Glomerular endothelial cell (primary cell): ENCODE results near the gene ATG10.

GRCh38 chr5:80399350-80399988, 8.4 kb upstream of the ZFYVE16 start:
- RAMPAGE, long total RNA, result no peak

- RAMPAGE, long total RNA, result no peak
Observed at GRCh38 chr5:80974666-80975521, 14.7 kb downstream of the RASGRF2 start.

GRCh38 chr5:81205463-81205800, 27.7 kb upstream of the CKMT2 start:
- RAMPAGE, long total RNA, result no peak

DNA sequence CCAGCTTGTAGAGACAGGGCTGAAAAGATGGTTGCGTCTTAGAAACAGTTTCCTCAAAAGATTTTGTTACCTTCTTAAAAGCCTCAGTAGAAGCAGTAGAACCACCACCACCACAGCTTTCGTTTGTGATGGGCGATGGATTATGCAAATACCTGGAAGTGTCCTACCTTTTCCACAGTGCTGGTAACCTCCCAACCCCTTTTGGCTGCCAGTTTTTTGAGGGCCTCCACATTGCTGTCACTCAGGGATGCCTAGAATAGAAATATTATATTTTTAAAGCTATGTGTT, 41.1 kb downstream of the ZCCHC9 start:
- RAMPAGE, long total RNA, result no peak

DNA sequence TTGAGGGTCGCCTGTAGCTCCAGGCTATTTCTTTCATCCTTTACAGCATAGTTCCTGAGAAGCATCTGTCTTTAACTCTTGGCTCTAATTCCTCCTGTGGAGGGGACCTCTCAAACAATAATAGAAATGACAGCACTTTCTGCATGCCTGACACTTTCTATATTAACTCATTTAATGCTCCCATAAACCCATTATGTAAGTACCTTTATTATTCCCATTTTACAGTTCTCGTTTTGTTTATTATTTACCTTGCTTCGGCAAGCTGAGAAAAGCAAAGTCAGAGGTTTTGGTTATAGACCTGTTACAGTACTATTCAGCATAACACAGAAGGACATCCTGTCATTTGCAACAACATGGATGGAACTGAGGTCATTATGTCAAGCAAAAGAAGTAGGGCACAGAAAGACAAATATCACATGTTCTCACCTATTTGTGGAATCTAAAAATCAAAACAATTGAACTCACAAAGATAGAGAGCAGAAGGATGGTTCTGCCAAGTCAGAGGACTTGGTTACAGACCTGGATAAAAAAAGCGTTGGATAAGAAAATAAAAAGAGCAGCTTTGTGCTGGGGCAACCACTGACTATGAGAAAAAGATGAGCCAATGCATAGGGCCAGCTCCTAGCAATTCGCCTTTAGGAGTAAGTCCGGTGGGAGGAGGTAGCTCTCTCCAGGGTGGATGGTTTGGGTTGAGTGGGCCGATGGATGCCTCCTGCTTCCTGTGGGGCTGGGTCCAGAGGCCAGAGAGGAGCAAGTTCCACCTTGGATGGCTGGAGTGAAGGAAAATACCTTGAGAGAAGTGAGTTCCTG, 38.7 kb downstream of the ACOT12 start:
- RAMPAGE, long total RNA, result no peak

DNA sequence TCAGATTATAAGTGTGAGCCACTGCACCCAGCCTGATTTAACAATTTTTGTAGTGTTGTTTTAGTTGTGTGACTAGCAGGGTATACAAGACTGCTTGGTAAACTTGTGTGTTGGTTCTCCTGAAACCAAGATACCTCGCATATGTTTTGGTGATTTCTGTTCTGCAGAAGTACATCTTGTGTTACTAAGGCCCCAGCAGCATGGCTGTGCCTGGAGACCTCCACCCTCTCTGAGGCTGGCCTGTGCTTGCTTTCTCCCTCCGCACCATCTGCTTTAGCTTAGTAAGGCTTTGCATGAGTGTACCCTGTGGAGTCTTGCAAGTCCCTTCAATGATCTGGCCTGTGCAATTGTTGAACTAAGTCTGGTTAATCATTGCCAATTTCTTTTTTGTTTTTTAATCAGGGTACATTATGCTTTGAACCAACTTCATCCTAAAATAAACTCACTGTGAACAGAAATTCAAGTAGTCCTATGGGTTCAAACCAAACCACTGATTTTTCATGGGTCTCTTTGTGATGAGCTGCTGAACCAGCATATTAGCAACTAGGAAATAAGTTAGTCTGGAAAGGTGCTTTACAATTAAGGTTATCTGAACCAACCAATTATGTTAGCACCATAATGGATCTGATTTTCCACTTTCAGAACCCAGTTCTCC, 32.3 kb downstream of the ACOT12 start:
- RAMPAGE, long total RNA, result no peak

- RAMPAGE, long total RNA, result no peak
Observed at GRCh38 chr5:81607995-81608580, 142.8 kb downstream of the SSBP2 start.

DNA sequence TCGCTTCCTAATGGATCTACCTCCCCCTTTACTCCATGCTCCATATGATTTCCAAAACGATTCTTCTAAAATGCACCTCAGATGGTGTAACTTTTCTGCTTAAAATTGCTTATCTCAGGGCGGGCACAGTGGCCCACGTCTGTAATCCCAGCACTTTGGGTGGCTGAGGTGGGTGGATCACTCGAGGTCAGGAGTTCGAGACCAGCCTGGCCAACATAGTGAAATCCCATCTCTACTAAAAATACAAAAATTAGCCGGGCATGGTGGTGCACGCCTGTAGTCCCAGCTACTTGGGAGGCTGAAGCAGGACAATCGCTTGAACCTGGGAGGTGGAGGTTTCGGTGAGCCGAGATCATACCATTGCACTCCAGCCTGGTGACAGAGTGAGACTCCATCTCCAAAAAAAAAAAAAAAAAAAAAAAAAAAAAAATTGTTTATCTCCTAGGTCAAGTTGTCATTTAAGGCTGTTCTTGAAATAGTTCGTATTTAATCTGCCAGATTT, 12.1 kb downstream of the SSBP2 start:
- RAMPAGE, long total RNA, result no peak

DNA sequence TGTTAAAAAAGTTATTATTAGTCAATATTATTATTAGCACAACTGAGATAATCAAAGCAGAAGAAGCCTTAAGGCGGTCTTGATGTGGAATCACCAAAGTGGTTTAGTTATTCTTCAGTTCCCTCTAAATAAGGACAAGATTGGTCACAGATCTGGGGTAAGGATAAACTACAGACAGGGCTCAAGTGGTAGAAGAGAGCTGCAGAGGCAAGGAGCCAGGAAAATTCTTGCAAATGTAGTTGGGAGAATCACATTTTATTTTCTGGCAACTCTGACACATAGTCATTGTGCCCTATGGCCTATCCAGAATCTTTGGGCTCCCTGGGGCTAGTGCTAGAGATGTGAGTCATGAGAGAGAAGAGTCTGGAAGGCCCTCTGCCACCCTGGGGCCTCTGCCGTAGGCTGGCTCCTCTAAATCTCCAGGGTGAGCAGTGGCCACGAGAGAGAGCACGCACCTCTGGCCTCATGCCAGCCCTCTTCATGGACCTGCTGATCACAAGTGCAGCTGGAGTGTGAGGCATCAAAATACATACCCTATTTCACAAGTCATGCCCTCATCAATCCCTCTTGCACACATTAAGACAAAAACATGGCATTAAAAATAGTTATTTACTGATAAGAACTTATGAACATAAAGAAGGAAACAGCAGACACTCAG, 74.3 kb upstream of the SSBP2 start:
- RAMPAGE, long total RNA, result no peak

DNA sequence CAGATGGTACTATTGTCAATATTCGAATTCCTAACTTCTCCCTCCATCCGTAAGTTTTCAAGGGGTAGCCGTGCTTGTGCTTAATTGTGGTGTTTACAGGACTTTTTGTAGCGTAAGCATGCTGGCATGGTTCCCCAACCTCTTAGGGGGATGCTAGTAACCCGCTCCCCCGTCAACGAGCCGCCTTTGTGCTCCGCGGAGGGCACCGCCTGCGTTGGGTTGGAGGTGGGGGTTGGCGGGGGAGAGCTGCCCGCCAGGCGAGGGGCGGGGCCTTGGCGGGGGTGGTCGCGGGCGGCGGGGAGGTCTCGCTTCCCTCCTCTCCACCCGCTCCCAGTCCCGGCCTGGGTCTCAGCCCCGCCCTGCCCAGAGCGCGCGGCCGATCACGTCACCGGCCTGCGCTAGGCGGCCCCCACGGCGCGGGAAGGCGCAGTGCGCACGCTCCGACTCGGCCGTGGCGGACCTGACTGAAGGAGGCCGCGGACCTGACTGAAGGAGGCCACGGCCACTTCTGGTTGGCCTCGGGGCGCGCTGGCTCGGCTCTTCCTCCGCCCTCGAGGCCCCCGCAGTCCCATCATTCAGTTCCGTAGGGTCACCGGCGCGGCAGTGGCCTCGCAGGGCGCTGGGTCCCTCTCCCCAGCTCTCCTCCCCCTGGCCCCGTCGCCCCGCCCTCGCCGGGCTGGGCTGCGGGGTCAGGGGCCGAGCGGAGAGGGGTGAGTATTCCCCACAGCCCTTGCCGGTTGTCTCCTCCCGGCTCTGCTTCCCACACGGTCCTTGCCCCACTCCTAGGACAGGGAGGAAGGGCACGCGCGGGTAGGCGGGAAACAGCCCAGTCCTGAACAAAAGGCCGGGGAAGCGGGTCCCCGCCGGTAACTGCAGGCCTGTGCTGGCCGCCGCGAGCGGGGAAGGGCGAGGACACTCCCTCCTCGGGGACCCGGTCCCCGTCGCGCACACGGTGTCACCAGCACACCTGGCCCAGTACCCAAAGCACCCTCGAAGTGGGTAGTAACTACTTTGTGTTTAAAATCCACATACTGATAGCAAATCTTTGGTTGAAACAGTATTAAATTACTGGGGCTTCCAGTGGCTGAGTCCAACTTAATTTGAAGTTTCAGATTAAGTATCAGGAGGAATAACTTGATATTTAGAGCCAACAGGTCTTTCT, at the start of gene ATG10:
Gene ATG10, plus strand, starts transcription at position 427 of the 1,162 bp plus-strand sequence.
- RAMPAGE, long total RNA, result no peak

DNA sequence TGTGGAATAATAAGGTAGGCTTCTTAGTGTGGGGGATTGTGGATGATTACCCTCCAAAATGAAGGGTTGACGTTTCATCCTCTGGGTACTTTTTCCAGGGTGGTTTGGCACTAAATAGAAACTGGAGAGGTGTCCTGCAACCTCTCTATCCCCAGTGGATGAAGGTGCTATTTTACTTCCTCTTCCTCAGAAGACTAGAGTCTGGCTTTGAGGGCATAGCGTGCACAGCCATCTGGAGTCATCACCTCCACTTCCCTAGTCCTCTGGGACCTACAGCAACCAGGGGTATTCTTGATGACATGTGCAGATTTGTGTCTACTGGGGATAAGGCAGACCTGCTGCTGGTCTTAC, 260.9 kb upstream of the RPS23 start:
- RAMPAGE, long total RNA, result no peak

DNA sequence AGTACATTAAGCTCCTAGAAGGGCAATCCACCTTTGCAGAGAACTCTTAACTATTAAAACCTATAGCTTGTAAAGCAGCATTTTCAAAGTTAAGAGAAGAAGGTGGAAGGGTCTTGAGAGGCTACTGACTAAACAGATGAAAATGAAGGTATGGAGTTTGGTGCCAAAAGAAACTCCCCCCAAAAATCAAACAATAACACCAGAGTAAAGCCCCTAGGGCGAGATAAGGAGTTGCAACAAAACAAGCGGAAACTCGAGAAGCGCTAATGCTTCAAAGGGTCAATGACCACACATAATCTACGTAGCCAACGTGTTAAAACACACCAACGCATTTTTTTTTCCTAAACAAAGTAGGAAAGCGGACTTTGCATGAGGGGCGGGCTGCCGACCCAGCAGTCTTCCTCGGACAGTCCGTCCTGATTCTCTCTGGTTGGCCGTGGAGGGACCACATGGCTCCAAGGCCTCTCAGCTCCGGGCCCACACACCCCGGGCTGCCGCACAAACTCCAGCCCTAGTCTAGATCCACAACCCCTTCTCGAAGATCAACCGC, 371 bp downstream of the TMEM167A start:
- RAMPAGE, long total RNA, result no peak

DNA sequence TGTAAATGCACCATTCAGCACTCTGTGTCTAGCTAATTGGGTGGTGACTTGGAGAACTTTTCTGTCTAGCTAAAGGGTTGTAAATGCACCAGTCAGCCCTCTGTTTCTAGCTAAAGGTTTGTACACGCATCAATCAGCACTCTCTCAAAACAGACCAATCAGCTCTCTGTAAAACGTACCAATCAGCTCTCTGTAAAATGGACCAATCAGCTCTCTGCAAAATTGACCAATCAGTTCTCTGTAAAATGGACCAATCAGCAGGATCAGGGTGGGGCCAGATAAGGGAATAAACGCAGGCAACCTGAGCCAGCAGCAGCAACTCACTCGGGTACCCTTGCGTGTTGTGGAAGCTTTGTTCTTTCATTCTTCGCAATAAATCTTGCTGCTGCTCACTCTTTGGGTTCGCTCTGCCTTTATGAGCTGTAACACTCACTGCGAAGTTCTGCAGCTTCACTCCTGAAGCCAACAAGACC, 57.1 kb downstream of the XRCC4 start:
- RAMPAGE, long total RNA, result no peak

- RAMPAGE, long total RNA, result no peak
Observed at GRCh38 chr5:83470867-83471251, 685 bp upstream of the VCAN start.

- RAMPAGE, long total RNA, result no peak
Observed at GRCh38 chr5:83472375-83473370, 1.1 kb downstream of the VCAN start.

DNA sequence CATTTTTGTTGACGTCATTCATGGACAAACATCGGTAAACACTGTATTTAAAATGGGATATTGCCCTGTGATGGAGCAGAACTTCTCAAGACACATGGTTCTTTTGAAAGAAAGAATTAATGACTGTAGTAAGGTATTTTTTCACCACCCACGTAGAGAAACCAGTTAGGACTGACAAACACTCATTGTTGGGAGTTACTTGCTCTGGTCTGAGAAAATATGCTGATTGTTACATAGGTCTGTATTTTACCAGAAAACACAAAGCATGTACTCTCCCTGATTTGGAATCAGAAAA, 4.7 kb downstream of the VCAN start:
- RAMPAGE, long total RNA, result no peak

GRCh38 chr5:83969148-83969661, 248.6 kb upstream of the HAPLN1 start:
- RAMPAGE, long total RNA, result no peak

DNA sequence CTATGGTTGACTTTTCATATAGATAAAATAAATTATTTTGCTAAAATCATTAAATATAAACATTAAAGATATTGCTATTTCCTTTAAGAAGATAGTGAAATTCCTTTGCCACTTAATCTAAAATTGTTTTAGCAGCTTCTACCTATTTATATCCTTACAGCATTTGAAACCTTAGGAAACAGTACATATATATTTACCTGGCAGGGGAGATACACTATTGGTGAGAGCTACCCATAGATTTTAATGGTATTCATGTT, 231.7 kb upstream of the EDIL3 start:
- RAMPAGE, long total RNA, result no peak

DNA sequence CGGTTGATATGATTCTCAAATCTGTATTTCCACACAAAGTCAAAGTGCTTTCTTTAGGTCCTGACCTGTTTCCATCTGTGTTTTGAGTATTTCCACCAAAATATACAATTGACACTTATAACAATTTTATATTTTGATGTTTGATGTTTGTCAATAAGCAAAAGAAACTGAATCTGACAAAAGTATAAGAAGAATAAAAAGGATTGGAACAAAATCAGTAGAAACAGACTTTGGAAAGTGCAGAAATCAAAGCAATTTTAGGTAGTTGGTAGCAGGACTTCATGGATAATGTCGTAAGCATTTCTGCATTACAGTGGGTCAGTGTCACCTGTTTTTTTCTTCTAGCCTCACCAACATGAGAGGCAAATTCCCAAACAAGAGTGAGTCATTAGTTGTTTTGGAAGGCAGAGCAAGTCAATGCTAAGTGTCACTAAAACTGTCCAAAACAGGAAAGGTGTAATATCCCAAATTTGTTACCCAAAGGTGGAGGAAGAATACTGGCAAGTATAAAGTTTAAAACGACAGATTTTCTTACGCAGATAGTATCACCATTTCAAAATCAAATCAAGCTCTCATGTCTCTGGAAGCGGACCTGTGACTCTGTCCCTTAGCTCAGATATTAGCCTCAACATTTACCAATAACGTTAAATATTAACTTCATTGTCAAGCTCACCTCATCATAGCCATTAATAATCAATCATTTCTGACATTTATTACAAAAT, 901.4 kb upstream of the COX7C start:
- RAMPAGE, long total RNA, result no peak

DNA sequence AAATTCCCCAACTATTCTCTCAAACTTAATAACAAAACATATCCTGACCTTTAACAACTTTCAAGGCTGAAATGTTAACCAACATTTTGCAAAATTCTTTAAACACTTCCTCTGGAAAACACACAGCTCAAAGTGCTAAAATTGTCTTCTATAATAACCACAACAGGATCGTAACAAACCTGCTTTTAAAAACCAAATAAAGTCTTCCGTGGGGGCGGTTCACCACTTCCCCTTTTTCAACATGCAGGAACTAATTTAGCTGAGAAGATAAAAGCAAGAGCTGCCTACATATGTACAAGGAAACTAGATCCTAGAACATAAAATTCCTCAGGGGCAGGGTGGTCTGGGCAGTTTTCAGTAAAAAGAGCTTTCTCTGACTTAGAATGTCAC, 186.2 kb upstream of the RASA1 start:
- RAMPAGE, long total RNA, result no peak